Melanocyte of skin (primary cell): ENCODE data around the gene VAV2.

GRCh38 chr9:133506401-133506746 lies 18.4 kb downstream of the MYMK start:
- CAGE, long polyA plus RNA, 2 experiments, result no peak in any of the 2 experiments

DNA sequence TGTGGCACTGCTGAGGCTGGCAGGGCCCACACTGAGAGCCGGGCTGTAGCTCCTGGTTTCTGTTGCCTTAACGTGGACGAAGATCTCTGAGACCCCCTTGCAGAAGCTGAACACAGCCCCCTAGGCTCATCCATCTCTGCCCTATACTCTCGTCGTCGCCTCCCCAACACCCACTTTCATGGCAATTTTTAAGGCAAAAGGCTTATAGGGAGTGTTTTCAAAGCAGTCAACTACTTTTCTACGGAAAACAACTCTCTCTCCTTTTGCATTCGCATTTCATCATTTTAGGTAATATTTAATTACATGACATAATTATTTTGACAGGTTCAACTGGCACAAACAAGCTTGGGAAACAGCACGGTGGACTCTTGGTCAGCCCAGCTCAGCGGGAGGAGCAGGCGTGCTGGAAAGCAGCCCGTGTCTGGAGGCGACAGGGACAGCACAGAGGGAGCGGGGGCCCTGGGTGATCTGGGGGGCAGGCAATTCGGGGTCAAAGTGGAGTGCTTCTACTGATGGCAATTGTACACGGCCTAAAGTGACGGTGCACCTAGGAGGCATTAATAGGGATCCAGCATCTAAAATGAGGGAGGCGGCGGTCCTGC lies 3.7 kb downstream of the MYMK start:
- CAGE, long polyA plus RNA, 2 experiments, result no peak in any of the 2 experiments

- CAGE, long polyA plus RNA, 2 experiments, result no peak in any of the 2 experiments
Observed at GRCh38 chr9:133558122-133559316, 24.0 kb downstream of the ADAMTSL2 start.

GRCh38 chr9:133588293-133588653 lies 20.9 kb downstream of the FAM163B start:
- CAGE, long polyA plus RNA, 2 experiments, result no peak in any of the 2 experiments

DNA sequence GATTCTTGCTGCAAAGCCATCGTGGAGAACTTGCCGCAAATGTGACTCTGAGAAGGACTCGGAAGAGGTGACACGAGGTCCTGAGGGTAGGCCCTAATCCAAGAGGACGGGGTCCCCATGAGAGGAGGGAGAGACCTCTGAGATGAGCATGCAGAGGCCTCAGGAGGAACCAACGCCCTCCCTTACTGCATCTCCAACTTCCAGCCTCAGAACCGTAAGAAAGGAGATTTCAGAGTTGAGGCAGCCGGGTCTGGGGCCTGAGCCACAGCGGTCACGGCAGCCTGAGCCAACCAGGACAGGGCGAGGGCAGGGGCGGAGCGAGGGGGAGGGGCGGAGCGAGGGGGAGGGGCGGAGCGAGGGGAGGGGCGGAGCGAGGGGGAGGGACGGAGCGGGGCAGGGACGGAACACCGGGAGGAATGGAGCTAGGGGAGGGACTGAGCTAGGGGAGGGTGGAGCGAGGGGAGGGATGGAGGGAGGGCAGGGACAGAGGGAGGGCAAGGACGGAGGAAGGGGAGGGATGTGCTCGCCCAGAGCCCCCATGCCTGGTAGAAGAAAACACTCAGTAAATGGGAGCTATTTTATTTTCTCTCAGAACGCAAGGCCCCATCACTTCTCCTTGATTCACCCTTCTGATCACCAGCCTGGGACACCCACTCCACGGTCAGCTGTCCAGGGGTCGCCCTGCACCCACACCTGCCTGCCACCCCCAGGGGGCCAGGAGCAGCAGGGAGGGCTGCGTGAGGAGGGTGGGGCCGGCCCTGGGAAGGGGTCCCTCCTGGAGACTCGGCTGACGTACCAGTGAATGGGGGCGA lies 21.4 kb upstream of the SARDH start:
- CAGE, long polyA plus RNA, 2 experiments, result no peak in any of the 2 experiments

GRCh38 chr9:133791547-133792264 lies 53.6 kb upstream of the SARDH start:
- CAGE, long polyA plus RNA, 2 experiments, result no peak in any of the 2 experiments

- CAGE, long polyA plus RNA, 2 experiments, result no peak in any of the 2 experiments
Observed at GRCh38 chr9:133792902-133793645, 54.9 kb upstream of the SARDH start.

GRCh38 chr9:133805453-133806270 lies 67.5 kb upstream of the SARDH start:
- CAGE, long polyA plus RNA, 2 experiments, result no peak in any of the 2 experiments

GRCh38 chr9:133809012-133809241 lies 70.8 kb upstream of the SARDH start:
- CAGE, long polyA plus RNA, 2 experiments, result no peak in any of the 2 experiments

DNA sequence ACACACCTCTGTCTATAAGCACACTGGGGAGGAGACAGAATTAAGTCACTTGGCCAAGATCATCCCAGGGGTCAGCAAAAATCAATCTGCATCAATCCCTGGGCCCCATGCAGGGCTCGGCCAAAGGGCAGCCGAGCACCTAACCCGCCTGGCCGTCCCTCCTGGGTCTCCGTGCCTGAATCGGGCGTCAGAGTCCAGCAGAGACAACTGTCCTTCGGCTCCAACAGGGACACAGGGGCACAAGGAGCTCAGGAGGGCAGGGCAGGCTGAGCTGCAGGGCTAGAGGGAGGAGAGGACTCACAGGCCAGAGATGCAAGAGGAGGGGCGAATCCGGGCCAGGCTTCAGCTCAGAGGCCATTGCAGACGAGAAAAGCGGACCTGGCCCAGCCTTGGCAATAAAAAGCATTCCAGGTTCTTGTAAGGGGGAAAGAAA lies 99.7 kb downstream of the VAV2 start:
- CAGE, long polyA plus RNA, 2 experiments, result no peak in any of the 2 experiments

- CAGE, long polyA plus RNA, 2 experiments, result no peak in any of the 2 experiments
Observed at GRCh38 chr9:133956373-133956997, 35.6 kb downstream of the VAV2 start.

DNA sequence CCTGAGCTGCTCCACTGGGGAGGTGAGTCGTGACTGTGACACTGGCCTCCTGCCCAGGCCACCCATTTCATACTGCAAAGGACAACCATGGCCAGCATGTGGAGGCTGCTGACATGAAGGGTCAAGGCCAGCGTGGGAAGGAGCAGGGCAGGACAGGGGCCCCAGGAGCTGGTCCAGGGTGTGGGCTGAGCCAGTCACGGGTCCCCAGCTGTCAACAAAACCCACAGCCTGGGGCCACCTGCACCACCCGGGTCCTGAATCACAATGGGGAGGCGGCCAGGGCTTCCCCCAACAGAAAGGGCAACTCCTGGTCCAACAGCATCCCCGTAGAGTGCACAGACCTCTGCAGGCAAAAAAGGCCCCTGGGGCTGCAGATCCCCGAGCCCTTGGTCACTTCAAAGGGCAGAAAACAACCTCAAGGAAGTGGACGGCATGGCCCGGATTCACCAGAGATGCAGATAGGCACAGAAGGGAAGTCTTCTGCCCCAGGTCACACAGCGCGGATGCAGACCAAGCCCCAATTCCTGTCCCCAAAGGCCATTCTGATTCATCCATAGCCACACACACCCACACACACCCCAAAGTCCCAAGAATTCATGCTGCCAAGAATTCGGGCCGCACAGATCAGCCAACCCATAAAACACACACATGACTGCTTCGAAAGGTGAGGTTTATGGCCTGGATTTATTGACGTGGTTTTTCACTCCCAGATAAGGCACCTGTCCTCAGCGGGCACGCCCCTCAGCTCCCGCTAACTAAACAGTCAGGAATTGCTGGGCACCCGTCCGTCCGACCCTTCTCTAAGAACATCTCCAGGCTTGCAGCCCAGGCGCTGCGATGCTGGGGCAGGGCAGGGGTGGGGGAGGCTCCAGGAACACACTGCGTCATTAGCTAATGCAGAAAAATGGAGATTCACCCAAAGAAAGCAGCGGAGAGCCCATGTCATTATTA lies 20.3 kb downstream of the VAV2 start:
- CAGE, long polyA plus RNA, 2 experiments, result no peak in any of the 2 experiments

DNA sequence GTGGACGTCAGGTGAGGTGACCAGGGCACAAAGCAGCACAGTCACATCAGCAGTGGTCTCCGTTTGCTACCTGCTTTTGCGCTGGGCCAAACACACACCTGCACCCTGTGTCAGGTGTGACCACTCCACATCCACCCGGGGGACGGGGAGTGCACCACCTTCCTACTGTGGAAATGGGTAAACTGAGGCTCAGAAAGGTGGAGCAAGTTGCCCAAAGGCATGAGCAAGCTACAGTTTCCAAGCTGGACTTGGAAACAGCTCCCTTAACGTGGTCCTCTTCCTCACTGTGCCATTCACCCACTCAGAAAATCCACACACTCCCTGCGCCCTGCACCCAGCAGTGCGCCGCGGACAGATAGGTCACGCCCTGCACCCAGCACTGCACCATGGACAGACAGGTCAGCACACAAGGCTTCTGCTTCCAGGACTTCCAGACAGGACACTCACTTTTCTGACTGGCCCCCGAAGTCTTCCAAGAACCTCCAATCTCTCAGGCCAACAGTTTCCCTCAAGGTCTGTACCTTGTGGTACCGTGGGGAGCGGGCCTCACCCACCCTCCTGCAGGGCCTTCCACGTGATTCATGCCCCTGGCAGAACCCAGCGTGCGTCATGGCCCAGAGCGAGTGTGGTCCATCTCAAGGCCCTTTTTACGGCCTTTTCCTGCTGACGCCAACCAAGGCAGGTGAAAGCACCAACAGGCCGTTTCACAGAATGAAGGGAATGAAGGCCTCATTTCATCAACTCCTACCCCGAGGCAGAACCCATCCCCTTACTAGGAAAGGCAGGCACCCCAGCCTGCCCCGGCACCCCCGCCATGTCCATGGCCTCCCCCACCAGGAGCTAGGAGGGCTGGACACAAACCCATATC lies 17.5 kb downstream of the VAV2 start:
- CAGE, long polyA plus RNA, 2 experiments, result no peak in any of the 2 experiments

GRCh38 chr9:133989507-133990120 lies 2.5 kb downstream of the VAV2 start:
- CAGE, long polyA plus RNA, 2 experiments, result no peak in any of the 2 experiments

- CAGE, long polyA plus RNA, 2 experiments, result no peak in any of the 2 experiments
Observed at GRCh38 chr9:133991777-133992703, at the start of gene VAV2. Gene VAV2 (minus strand): TSS chr9:133992324.

GRCh38 chr9:134025744-134026382 lies 582 bp downstream of the BRD3OS start:
- CAGE, long polyA plus RNA, 2 experiments, result no peak in any of the 2 experiments

GRCh38 chr9:134045044-134045613 lies 19.8 kb downstream of the BRD3OS start:
- CAGE, long polyA plus RNA, 2 experiments, result no peak in any of the 2 experiments

- CAGE, long polyA plus RNA, 2 experiments, result no peak in any of the 2 experiments
Observed at GRCh38 chr9:134136229-134136347, 206 bp downstream of the WDR5 start.

- CAGE, long polyA plus RNA, 2 experiments, result no peak in any of the 2 experiments
Observed at GRCh38 chr9:134171588-134172455, 35.9 kb downstream of the WDR5 start.

- CAGE, long polyA plus RNA, 2 experiments, result no peak in any of the 2 experiments
Observed at GRCh38 chr9:134214799-134215542, 79.1 kb downstream of the WDR5 start.